Fibroblast of villous mesenchyme (primary cell): ENCODE measurements around a stretch of chr21.

GRCh38 chr21:41580761-41581627 is 73.0 kb upstream of the TMPRSS2 start:
- CAGE, long polyA plus RNA = no peak

DNA sequence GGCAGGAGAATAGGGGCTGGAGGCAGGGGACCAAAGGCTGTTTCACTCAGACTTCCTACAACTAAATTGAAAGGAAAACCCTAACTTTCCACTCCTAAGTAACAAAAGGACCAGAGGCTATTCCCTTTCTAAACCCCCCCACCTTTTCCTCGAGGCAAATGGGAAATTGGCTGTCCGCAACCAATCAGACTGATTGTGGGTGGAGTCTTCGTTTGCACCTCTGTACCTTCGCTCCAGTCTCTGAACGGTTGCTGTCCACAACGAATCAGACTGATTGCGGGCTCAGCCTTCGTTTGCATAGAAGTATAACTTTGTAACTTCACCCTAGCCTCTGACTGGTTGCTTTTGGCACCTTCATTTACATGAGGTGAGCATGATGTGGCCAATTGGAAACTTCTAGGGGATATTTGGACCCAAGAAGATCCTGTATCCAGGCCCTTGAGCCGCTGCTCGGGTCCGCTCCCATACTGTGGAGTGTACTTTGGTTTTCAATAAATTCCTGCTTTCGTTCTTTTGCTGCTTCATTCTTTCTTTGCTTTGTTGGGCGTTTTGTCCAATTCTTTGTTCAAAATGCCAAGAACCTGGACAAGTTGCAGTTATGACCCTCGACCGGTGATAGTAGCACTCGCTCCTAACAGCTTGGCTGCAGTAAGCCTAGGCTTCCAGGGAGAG is 12.5 kb upstream of the RIPK4 start:
- CAGE, long polyA plus RNA = no peak

DNA sequence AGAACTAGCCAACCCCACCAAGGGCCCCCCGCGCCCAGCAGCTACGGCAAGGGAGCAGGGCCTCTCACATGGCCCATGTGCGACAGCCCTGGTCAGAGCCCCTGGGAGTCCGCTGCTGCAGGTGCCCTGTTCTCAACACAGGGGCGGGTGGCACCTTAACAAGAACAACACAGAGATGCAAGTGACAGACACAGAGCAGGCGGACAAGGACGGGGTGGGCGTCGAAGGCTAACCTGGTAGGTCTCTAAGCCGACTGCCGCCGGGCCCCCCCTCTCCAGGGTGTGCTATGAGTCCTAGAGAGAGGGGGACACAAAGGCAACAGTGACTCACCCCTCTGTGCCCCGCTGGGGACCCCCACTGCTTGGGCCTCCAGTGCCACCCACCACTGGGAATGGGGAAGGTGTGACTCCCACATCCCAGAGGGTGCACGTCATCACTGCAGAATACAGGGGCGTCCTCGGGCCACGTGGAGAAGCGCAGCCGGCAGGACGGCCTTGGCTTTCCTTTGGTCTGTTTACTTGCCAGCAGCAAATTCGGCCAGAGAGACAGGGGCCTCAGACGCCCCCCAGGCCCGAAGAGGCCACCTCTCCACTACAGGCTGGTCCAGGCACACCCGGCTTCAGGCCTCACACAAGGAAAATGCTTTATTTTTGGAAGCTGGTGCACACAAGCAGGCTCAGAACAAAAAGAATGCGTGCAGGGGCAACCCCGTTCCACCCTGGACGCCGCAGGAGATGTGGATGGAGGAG is 44.7 kb downstream of the PRDM15 start:
- CAGE, long polyA plus RNA = no peak

DNA sequence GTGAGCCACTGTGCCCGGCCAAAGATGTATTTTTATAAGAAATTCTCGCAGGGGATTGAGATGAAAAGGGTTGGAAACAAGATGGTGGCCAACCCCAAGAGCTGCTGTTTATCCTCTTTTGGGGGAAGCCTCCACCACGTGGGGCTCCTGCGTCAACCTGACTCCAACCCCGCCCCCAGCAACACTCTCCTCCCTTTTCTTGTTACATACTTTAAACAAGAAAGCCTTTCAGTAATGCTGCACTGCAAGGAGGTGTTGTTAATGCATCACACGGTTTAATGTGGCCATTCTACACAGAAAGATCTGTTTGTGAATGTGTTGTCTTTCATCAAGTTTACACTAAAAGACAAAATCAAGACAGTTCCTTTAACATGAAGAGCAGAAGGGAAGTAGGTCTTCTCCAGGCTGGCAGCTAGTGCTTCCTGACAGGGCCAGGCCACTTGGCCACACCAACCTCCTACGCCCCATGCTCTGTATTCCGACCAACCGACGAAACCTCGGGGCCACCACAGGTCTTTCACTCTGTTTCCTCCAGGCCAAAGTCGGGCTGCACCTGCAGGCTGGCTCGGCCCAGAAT is 26.0 kb downstream of the C2CD2 start:
- CAGE, long polyA plus RNA = no peak

- CAGE, long polyA plus RNA = no peak
These were observed 3.7 kb downstream of the C2CD2 start for GRCh38 chr21:41949930-41950796.

- CAGE, long polyA plus RNA = no peak
These were observed 20.4 kb upstream of the C2CD2 start for GRCh38 chr21:41973978-41974909.

- CAGE, long polyA plus RNA = no peak
These were observed 17.5 kb downstream of the ZBTB21 start for GRCh38 chr21:41992352-41993353.

DNA sequence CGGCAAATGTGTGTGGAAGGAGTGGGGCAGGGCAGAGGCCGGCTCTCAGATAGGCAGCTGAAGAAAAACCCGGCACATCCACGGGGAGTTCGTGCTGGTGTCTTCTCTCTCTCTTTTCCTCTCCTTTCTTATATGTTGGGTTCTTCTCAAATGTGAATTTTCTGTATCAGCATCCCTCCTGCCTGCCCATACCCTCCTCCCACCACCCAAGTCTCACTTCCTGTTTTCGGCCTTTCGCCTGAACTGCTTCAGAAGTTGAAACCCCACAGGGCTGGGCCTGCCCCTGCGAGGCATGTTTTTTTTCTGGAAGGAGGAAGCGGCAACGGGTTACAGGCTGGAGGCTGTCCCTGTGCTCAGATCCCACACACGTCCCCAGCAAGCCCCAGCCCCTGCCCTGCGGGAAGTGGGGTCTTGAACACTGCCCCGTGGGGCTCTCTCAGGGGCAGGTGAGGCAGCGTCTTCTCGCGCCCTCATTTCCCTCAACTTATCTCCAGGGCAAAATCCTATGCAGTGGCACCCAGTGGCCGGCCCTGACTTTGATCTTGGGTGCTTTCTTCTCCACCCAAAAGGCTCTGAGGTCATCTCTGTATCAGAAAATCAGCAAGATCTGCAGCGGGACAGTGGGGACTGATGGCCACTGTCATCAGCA is 9.7 kb upstream of the UMODL1 start:
- CAGE, long polyA plus RNA = no peak

- CAGE, long polyA plus RNA = no peak
These were observed 18.2 kb downstream of the UMODL1 start for GRCh38 chr21:42089117-42089827.

DNA sequence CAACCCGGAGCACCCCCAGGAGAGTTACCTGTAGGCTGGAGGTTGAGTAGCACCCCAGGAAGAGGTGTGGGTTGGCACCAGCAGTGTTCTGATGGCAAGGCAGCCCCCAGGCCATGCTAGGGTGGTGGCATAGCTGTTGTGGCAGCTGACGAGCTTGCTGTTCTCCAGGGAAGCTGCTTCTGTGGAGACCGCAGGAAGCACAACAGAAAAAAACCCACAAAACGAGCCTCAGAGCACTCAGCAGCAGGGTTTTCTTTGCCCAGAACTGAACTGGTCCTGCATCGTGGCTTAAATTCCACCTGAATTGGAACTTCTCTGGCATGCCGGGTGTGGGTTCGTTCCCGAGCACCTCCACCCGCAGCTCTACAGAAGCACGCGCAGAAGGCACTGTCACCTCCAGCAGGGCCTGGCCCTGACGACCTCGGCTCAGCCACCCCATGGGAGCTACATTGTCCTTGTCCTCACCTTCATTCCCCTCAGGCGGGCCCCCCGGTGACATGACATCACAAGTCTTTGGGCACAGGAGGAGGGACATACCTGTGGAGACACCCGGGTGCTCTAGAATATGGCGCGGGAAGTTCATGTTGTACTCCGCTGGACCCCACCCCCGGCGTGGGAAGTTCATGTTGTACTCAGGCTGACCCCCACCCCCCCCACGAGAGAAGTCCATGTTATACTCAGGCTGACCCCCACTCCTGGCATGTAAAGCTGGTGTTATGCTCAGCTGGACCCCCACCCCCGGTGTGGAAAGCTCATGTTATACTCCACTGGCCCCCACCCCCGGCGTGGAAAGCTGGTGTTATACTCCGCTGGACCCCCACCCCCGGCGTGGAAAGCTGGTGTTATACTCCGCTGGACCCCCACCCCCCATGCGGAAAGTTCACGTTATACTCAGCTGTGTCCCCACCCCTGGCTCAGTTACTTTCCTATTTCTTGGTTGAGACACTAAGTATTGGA is 37.4 kb downstream of the UMODL1 start:
- CAGE, long polyA plus RNA = no peak

GRCh38 chr21:42171439-42171725 is 47.6 kb upstream of the ABCG1 start:
- CAGE, long polyA plus RNA = no peak

DNA sequence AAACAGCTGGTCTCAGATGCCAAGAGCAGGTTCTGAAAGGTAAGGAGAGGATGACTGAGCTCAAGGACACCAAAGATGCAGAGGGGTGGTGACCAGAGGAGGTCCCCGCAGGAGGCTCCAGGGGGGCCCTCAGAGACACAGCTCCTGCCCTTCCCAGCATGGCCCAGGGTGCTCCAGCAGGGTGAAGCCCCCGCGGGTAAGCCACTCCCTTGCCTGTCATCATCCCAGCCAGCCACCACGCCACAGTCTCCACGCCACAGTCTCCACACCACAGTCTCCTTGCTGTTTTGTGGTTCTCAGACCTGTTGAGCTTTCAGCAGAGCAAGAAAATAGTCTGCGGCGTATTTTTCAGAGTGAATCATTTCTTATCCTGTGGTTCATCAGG is 25.9 kb upstream of the ABCG1 start:
- CAGE, long polyA plus RNA = no peak

DNA sequence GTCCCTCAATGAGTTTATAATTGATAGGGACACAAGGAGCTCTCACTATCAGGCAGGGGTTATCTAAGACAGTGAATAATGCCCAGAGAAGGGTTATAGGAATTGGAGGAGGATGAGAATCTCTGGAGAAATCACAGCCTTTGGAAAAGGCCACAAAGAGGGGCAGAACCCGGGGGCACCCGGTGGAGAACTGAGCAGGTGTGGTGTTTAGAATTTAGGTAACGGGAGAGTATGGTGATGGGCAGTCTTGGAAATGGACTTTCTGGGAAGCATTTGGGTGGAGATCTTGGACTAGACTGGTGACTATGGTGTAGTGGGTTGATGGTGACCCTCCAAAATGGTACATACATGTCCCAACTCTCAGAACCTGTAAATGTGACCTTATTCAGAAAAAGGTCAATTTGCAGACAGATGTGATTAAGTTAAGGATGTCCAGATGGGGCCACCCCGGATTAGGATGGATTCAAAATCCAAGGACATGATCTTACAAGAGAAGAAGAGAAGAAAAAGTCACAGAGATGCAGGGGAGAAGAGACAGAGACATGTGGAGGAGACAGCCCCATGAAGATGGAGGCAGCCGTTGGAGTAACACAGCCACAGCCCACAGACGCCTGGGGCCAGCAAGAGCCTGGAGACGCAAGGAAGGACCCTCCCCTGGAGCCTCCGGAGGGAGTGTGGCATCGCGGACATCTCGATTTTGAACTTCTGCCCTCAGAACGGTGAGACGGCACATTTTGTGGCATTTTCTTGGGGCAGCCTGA is 28.5 kb downstream of the ABCG1 start:
- CAGE, long polyA plus RNA = no peak

DNA sequence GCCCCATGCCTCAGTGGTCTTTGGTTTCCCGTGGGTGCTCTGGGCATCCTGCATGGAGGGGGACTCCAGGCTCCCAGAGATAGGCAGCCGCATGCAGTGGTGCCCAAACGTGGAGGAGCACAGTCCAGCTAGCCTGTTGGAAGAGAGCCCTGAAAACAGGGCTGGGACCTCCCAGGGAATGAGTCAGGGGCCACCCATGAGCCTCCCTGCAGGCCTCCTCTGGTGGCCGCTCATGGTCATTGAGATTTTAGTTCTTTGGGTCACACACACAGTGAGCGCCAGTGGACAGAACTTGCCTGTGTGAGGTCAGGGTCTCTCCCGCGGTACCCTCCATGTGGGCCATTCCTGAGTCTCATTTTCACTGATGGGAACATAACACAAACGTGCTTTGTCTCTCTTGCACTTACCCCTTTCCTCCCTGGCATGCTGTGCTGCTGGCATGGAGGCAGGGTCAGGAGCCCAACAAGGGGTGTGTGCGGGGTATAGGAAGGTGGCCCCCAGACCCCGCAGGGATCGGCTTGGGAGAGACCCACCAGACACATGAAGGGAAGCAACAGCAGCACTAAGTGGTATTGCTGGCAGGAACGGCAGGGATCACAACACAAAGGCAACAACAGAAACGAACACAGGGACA is 31.6 kb downstream of the ABCG1 start:
- CAGE, long polyA plus RNA = no peak

GRCh38 chr21:42269392-42269770 is 45.8 kb downstream of the TFF3 start:
- CAGE, long polyA plus RNA = no peak

DNA sequence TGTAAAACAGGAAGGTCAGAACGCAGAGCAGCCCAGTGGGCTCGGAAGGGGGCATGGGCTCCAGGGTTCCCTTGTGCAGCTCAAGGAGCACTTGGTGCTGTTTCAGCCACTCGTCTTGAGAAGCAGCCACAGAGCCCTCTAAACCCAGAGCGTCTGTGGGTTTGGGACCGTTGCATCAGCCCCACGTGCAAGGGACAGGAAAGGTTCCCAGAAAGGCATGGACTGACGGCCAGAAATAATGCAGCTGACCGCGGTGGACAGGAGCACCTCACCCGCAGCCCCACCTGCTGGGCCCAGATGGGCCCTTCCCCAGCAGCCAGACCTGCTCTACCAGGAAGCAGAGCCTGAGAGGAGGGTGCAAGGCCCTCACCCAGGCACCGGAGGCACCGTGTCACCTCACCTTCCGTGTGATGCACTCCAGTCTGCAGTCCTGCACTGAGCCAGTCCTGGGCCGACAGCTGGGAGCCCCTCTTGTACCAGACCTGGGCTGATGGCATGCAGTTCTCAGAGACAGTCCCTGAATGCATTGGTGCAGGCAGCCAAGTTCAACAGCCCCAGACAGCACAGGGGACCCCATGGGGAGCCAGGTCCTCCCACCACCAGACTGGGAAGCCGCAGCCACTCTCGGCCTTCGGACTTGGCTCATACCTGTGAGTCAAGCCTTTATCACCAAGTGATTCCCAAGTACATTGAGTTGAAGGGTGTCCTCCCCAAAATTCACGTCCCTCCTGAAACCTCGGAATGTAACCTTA is 4.8 kb upstream of the TFF3 start:
- CAGE, long polyA plus RNA = no peak

- CAGE, long polyA plus RNA = no peak
These were observed 17.5 kb upstream of the TFF3 start for GRCh38 chr21:42332428-42333301.

- CAGE, long polyA plus RNA = no peak
These were observed 9.9 kb upstream of the TFF1 start for GRCh38 chr21:42375994-42376914.

- CAGE, long polyA plus RNA = no peak
These were observed 2.6 kb downstream of the UBASH3A start for GRCh38 chr21:42406081-42406908.

DNA sequence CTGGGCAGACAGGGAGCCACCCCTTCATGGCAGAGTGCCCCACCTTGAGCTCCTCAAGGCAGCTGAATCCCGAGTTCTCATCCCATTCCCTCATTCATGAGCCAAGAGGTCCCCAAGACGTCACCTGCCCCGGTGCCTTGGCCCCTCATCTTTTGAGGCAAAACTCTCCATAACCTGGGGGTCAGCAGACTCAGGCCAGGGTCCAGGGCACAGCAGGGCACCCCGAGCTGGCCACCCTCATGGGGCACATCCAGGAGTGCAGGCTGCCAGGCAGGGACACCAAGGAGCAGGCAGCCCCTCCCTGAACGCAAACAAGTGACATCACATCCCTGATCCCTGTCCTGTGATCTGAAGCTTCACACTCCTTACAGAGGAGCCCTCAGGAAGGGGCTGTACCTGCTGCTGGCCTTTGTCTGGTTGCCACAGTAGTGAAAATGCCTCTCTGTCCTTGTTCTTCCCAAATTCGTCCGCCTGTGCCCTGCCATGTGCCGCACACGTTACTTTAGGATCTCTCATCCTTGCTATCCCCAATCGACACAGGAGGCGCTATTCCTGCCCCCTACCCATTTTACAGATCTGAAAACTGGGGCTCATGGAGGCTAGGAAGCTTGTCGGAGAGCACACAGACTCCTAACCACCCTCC is 23.4 kb downstream of the UBASH3A start:
- CAGE, long polyA plus RNA = no peak